Left lung (tissue), 1 donor: Measurements from ENCODE around the genes NELFE, GPSM3 and HLA-DQB2.

GRCh38 chr6:31818175-31818458 lies 2.8 kb downstream of the HSPA1A start:
- PRO-cap = no peak

DNA sequence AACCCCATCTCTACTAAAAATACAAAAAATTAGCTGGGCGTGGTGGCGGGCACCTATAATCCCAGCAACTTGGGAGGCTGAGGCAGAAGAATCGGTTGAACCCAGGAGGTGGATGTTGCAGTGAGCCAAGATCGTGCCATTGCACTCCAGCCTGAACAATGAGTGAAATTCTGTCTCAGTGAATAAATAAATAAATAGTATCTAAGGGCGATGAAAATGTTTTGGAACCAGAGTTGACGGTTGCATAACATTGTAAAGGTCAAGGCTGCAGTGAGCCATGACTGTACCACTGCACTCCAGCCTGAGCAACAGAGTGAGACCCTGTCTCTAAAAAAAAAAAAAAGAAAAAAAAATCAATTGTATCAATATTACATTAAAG lies 4.1 kb downstream of the HSPA1A start:
- PRO-cap = no peak

DNA sequence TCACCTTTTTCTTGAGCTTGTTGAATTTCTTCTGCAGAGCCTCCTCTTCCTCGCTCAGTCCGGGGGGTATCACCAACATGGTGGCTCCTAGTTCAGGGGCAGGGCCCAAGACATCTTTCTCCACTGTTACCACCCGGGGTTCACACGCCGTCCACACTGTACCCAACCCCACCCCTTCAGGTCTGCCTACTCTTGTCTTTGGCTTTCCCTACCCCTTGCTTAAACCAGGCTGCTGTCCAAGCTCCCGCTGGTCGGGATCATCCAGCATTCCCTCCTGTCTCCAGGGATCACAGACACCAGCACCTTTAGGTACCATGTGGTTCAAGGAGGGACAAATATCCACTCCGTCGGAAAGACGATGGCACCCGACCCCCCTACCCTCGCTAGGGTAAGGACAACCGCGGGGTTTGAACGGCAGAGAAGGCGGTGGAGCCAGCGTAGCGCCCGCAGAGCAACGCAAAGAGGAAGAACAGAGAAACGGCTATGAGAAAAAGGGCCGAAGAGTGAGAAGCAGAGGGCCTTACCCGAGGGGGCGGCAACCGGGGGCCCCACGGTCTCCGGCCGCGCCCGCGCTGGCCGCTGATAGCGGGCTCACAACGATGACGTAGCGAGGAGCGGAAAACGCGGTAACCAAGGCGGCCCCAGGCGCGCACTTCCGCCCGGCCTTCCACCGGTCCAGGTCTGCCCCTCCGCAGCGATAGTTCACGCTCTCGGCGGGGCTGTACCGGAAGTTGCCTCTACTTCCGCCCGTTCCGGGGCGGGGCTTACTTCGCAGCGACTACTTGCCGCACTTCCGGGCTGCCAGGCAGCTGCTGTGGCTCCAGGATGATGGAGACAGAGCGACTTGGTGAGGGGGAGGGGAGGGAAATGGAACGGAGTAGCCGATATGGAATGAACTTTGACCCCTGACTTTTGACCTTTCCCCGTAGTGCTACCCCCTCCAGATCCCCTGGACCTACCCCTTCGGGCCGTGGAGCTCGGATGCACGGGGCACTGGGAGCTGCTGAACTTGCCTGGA lies at the start of gene NELFE:
Gene NELFE, minus strand, starts transcription at position 604 of the 1,018 bp plus-strand sequence.
- PRO-cap = bidirectional peak, plus-strand start at position 790 of the sequence, minus-strand start at position 574 of the sequence

DNA sequence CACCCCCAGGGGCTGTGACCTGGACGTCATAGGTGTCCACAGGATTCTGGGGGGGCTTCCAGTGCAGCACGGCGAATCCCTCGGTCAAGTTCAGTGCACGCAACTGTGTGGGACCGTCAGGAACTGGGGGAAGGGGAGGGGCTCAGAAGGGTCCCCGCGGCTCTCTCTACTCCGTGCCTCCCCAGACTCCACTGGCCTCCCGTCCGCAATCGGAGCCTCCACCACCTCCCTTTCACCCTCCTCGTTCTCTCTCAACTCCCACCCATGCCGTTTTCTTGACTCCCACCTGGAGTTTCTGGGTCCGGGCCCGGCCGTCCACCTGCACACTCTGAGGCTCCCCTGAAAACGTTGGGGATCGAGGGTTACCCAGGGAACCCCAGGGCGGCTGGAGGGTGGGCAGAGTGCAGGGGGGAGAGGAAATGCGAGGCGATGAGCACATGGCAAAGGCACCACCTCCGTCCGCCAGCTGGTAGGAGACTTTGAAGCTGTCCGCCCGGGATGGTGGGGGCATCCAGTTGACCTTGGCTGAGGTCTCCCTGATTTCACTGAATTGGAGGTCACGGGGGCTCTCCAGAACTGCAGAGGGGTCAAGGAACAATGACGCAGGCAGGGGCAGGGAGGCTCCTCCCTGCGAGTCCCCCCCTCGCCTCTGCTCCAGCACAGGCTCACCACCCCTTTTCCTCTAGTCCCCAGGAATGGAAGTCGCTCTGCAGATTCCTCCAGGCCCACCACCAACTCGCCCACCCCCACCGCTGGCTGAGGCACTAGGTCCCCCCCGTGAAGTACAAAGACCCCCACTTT lies 3.7 kb upstream of the C4B start:
- PRO-cap = no peak

DNA sequence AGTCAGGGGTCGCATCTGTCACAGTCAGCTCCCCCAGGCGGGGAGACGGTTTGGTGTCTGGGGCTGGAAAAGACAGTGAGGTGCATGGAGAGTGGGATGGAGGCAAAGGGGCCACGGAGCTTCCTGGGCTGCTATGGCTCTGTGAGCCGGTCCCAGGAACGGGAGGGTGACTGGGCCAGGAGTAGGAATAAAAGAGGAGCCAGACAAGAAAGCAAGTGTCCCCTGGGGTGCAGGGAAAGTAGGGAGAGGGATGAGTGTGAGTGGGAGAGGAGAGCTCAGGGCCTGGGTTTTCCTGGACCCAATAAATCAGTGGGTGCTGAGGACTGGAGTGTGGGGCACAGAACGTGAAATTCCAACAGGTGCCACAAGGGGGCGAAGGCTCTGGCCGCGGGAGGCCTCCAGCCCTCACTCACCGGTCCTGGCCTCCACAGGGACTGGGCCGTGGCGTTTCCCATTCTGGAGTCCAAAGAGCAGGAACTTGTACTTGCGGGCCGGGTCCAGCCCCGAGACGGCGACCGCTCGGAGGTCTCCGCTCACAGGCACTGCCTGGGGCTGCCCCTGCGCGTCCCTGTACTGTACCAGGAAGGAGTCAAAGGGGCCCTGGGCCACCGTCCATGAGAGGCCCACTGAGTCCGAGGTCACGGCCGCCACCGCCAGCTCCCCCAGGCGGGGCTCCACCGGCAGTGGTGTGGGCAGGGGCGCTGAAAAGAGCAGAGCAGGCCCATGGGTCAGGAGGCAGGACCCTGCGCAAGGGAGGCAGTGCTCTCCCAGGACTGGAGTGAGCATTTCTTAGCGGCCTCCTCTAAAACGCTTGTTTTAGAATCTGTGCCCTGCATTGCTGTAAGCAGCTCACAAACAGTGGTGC lies 10.0 kb downstream of the CYP21A2 start:
- PRO-cap = no peak

- PRO-cap = no peak
These were observed 26.5 kb downstream of the CYP21A2 start for GRCh38 chr6:32064668-32065230.

- PRO-cap = no peak
These were observed 30.5 kb downstream of the CYP21A2 start for GRCh38 chr6:32068462-32069277.

- PRO-cap = unidirectional peak, minus-strand start at chr6:32087504
These were observed 21.7 kb downstream of the TNXB start for GRCh38 chr6:32087034-32088263.

DNA sequence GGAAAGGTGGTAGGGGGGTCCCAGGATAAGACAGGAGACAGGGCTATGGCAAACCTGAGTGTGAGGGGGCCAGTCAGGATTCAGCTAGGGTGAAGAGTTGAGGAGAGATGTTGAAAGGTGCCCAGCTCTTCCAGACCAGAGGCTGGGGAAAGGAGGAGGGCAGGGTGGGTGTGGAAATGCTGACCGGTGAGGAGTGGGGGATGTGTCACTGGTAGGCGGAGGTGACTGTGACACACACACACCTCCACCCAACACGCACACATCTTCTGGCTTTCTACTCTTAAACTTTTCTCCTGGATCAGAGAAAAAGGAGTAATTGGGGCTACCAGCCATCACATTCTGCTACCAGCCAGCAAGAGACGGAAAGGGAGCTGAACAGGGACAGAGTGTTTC lies 2.9 kb downstream of the TNXB start:
- PRO-cap = no peak

GRCh38 chr6:32107385-32107916 lies 1.7 kb downstream of the TNXB start:
- PRO-cap = no peak

DNA sequence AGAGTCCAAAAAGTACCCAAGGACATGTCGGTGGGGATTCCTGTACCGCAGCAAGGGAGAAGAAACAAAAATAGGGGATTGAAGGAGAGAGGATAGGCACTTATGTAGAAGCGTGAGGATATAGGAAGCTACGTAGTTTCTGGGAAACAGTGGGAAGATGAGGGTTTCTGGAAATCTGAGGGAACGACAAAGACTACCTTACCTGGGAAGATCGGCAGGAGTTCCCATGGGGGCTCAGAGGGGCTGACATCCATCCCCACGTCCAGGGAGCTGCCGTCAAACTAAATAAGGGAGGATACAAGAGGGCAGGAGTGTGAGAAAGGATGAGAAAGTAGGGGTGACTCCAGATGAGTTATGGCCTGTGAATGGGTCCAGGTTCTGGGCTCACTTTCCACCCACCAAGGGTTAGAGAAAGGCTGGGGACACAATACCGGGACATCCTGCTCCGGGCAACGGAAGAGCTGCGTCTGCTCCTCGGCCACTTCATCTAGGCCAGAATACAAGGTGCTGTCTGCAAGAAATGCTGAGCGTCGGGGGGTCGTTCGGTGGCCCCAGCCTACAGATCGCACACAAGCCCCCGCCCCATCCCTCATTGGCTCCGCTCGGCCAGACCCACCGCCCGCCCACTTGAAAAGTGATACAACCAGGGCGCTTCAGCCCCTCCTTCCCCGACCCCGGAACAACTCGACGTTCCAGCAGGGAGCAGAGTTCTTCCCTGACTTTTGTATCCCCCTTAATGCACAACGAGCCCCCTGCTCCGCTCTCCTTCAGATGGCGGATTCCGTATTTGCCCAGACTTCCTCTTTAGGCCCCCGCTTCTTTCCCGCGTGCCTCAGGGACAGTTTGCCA lies 582 bp downstream of the ATF6B start:
- PRO-cap = bidirectional peak, plus-strand start at position 658 of the sequence, minus-strand start at position 403 of the sequence

GRCh38 chr6:32163478-32163965 lies 873 bp upstream of the EGFL8 start:
- PRO-cap = no peak

GRCh38 chr6:32166807-32167296 lies 2.5 kb downstream of the EGFL8 start:
- PRO-cap = no peak

GRCh38 chr6:32167297-32167639 lies 2.9 kb downstream of the EGFL8 start:
- PRO-cap = no peak

DNA sequence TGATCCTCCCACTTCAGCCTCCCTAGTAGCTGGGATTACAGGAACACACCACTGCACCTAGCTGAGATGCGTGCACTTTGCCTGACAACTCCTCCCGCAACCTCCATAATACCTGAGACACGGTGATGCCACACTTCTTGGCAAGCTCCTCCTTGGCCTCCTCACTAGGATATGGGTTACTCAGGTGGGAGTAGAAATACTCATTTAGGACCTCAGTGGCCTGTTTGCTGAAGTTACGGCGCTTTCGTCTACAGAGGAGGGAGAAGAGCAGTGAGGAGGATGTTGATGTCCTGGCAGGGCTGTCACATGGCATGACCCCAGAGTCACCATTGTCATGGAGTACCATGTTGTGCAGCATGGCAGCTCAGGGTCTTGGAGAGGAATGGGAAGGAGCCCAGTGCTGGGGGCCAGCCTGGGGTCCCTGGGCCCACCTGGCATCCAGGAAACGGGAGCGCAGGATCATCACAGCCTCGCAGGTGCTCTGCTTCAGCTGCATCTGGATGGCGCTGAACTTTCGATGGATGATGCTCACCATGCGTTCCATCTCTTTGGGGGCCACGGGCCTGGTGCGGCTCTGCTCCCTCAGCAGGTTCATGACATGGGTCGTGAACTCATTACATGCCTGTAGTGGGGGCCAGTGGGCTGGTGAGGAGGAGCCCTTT lies 2.3 kb downstream of the PBX2 start:
- PRO-cap = no peak

GRCh38 chr6:32188197-32189067 lies 1.6 kb downstream of the PBX2 start:
- PRO-cap = bidirectional peak, plus-strand start at chr6:32188694, minus-strand start at chr6:32188550; bidirectional peak, plus-strand start at chr6:32188966, minus-strand start at chr6:32188732

GRCh38 chr6:32189503-32190118 lies 391 bp downstream of the PBX2 start:
- PRO-cap = no peak

GRCh38 chr6:32192378-32193202 lies at the start of gene GPSM3:
Gene GPSM3, minus strand, starts transcription at chr6:32192643.
- PRO-cap = bidirectional peak, plus-strand start at chr6:32192737, minus-strand start at chr6:32192898

DNA sequence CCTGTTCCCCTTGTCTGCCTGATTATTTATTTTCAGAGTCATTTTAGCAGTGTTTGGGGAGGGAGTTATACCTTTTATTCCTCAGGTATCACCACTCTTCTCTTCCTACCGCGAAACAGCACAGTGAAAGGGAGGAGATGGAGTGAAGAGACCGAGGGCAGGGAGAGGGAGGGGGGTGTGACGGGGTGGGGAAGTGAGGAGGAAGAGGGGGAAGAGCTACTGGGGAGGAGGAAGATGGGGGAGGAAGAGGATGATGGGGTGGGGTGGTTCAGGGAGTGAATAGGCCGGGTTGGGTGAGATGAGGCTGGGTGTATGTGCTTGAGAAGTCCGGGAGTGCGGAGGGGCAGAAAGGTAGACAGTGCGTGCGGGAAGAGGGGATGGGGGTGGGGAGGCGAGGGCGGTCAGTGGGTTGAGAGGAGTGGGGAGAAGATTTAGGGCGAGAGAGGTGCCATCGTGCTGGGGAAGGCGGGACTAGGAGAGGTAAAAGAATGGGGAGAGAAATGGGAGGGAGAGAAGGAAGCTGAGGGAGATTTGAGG lies 30.8 kb upstream of the NOTCH4 start:
- PRO-cap = no peak

DNA sequence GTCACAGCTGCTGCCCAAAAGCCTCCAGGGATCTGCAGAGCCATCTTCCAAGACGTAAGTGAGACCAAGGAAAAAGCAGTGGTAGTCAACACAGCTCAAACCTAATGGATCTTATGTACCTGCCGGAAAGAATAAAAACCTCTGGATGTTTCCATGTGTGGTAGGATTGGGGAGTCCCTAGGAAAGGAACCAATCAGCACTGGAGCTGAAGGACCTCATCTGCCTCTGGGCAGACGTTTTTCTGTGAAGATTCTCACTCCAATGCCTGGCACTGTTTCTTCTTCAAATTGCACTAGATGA lies at the start of gene HLA-DQB2:
Gene HLA-DQB2, minus strand, starts transcription at position 106 of the 300 bp plus-strand sequence.
- PRO-cap = unidirectional peak, minus-strand start at position 98 of the sequence